Cerebellum (tissue), 5 donors: ENCODE measurements around the genes SLC1A7 and TCEANC2.

- PRO-cap, 3 experiments = no peak in any of the 3 experiments
- RAMPAGE, long total RNA = no peak
Observed at GRCh38 chr1:52314755-52315455, 51.1 kb downstream of the CC2D1B start.

DNA sequence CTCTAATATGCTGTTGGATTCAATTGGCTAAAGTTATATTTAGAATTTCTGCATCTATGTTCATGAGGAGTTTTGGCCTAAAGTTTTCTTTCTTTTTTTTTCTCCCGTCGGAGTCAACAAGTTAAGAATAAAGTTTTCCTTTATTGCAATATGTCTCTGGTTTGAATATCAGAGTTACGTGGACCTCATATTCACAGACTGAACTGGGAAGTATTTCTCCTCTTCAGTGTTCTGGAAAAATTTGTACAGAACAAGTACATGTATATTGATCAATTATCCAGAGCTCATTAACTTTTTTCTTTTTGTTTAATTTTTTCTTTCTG, 46.7 kb downstream of the TUT4 start:
- PRO-cap, 3 experiments = no peak in any of the 3 experiments
- RAMPAGE, long total RNA = no peak

GRCh38 chr1:52727552-52727908, 1.3 kb downstream of the ZYG11B start:
- PRO-cap, 3 experiments = no peak in any of the 3 experiments
- RAMPAGE, long total RNA = no peak

GRCh38 chr1:52904652-52905211, 16.8 kb downstream of the ECHDC2 start:
- PRO-cap, 3 experiments = no peak in any of the 3 experiments
- RAMPAGE, long total RNA = no peak

DNA sequence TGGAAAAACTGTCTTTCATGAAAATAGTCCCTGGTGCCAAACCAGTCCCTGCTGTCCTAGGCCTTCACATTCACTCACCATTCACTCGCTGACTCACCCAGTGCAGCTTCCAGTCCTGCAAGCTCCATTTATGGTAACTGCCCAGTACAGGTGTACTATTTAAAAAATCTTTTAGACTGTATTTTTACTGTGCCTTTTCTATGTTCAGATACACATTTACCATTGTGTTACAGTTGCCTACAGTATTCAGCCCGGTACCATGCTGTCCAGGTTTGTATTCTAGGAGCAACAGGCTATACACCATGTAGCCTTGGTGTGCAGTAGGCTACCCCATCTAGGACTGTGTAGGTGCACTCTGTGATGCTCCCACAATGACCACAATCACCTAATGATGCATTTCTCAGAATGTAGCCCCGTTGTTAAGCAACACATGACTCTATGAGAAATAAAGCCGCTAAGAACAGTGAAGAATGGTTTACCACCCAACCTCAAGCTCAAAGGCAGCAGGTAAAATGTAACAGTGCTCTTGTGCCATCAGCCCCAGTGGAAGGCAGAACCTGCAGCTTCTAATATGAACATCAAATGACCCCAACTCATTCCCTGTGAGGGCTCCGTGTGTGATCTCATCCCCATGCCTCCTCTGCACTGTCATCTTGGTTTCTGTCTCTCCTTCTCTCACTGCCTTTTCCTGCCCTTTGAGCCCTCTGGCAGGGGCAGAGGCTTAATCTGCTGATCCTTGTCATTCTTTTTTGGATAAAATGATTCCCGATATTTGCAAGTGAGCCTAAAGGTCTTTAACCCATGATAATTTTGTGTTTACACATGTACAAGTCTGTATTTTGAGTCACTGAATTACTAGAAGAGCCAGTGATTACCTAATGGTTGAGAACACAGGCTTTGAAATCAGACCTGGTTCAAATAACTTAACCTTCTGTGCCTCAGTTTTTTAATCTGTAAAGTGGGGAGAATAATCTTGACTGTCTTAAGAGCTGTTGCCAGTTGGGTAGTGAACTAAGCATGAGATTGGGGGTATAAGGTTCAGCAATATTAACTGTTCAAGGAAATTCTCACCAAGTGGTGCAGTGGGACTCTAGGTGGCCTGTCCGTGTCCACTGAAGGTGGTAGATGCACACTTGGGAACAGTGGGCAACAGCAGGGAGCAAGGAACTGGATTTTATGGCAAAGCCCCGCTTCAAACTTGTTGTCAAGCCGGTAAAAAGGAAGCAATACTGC, 2.0 kb downstream of the ECHDC2 start:
- PRO-cap, 3 experiments = no peak in any of the 3 experiments
- RAMPAGE, long total RNA = no peak

DNA sequence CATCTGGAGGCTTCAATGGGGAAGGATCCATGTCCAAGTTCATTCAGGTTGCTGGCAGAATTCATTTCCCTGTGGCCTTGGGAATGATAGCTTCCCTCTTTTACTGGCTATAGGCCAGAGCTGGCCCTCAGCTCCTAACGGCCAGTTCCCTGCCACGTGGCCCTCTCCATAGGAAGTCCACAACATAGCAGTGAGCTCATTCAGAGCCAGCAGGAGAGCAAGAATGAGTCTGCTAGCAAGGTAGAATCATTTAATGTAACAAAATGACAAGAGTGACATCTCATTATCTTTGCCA, 15.0 kb upstream of the PODN start:
- PRO-cap, 3 experiments = no peak in any of the 3 experiments
- RAMPAGE, long total RNA = no peak

DNA sequence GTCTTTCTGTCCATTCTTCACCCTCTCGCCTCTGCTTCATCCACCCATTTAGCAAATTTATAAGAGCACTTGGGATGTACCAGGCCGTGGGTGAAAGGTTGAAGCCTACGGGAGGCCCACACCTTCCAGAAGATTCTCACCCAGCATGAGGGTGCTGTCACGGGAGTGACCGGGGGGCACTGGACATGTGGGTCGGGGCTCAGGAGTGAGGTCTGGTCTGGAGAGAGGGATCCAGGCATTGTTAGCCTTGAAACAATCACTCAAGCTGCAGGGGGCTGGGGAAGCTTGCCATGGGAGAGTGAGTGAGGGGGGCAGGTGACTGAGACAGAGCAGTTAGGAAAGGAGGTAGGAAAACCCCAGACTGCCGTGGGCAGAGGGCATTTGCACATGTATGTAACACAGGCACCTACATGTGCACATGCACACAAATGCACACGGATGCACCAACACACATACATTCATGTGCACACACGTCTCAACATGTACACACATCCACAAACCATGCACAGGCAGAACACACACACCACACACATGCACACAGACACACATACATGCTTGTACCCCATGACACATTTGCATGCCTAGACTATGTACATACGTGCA, 20.3 kb downstream of the PODN start:
- PRO-cap, 3 experiments = no peak in any of the 3 experiments
- RAMPAGE, long total RNA = no peak

GRCh38 chr1:53142322-53142780, at the start of gene SLC1A7:
SLC1A7 (minus strand) TSS chr1:53142638.
- PRO-cap, 3 experiments = no peak in any of the 3 experiments
- RAMPAGE, long total RNA = no peak

- PRO-cap, 3 experiments = no peak in any of the 3 experiments
- RAMPAGE, long total RNA = no peak
Observed at GRCh38 chr1:53147126-53147501, 4.7 kb upstream of the SLC1A7 start.

DNA sequence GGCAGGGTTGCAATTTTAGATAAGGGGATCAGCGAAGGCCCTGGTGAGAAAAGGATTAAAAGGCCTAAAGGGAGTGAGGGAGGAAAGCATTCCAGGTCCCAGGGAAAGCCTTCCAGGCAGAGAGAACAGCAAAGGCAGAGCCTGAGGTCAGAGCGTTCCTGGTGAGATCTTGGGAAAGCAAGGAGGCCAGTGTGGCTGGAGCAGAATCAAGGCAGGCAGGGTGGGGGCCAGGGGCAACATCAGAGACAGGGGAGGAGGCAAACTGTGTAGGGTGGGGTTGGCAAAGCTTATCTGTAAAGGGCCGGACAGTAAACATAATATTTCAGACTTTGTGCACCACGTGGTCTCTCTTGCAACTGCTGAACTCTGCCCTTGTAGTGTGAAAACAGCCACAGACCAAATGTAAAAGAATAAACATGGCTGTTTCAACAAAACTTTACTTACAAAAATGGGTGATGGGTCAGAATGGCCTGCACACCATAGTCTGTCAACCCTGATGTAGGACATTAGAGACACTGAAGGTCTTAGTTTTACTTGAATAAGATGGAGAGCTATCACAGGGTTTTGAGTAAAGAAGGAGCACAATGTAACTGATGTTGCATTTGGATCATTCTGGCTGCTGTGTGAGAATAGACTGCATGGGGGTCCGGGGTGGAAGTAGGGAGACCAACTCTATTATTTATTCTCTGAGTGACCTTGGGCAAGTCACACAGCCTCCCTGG, 13.2 kb upstream of the CPT2 start:
- PRO-cap, 3 experiments = no peak in any of the 3 experiments
- RAMPAGE, long total RNA = no peak

- PRO-cap, 3 experiments = no peak in any of the 3 experiments
- RAMPAGE, long total RNA = no peak
Observed at GRCh38 chr1:53243534-53244823, 5.7 kb upstream of the MAGOH start.

GRCh38 chr1:53460395-53460642, 1.1 kb downstream of the DMRTB1 start:
- PRO-cap, 3 experiments = no peak in any of the 3 experiments
- RAMPAGE, long total RNA = no peak

DNA sequence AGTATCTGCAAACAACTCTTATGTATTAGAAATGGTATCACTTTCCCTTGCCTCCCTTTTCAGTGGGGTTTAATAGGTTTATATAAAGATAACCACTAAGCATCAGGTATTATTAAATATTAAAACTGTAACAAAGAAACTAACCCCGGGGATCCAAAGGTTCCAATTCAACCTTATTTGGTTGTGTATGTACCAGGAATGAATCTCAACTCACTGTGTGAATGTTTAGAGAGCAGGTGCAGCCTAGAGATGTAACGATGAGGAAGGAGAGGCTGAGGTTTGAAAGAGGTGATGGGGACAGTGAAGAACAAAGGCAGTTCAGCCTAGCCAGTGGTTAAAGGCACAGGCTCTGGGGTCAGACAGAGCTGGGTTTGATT, 579 bp downstream of the YIPF1 start:
- PRO-cap, 3 experiments = no peak in any of the 3 experiments
- RAMPAGE, long total RNA = no peak

GRCh38 chr1:54015908-54017145, 1.7 kb downstream of the LDLRAD1 start:
- PRO-cap, 3 experiments = no peak in any of the 3 experiments
- RAMPAGE, long total RNA = no peak

- PRO-cap, 3 experiments = peak in 3 of 3 experiments; most common plus-strand start chr1:54053608 (in 3); most common minus-strand start chr1:54053204 (in 3)
- RAMPAGE, long total RNA = start-site peak on the minus strand at chr1:54053198-54053268, 2,514 and 259 reads in 2 replicates; start-site peak on the minus strand at chr1:54053386-54053452, 420 and 82 reads in 2 replicates
Observed at GRCh38 chr1:54053054-54054281, at the start of gene TCEANC2. TCEANC2 (plus strand) TSS chr1:54053608.

- PRO-cap, 3 experiments = no peak in any of the 3 experiments
- RAMPAGE, long total RNA = no peak
Observed at GRCh38 chr1:54124492-54124981, 28.3 kb downstream of the CDCP2 start.

DNA sequence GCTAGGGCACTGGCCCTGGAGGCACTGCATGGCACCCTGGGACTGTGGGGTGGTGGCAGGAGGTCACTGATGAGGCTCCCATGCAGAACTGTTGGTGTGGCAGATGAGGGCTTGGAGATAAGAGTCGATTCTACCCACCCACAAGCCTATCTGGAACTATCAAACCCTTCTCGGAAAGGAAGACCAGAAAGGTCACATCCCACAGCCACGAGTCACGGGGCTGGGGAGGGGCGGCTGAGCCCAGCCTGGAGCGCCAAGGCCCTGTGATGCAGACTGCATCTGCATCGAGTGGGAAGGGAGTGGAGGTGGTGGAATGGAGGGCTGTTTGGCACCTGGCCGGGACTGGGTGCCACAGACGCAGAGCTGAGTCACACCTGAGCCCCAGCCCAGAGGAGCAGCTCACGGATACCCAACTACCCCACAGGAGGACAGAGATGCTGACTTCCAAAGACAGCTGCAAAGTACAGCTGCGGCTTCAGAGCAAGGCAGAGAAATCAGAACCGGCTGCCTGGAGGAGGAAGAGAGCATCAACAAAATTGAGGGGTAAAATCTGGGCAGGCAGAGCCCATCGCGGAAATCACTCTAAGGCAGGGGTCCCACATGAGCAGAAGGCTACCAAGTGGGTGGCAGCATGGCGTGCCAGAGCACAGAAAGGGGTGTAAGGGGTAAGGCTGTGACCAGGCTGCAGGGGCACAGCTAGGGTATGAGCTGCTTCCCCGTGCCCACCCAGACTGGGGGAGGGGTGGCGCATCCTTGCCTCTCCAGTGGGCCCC, 29.7 kb downstream of the MRPL37 start:
- PRO-cap, 3 experiments = no peak in any of the 3 experiments
- RAMPAGE, long total RNA = no peak

DNA sequence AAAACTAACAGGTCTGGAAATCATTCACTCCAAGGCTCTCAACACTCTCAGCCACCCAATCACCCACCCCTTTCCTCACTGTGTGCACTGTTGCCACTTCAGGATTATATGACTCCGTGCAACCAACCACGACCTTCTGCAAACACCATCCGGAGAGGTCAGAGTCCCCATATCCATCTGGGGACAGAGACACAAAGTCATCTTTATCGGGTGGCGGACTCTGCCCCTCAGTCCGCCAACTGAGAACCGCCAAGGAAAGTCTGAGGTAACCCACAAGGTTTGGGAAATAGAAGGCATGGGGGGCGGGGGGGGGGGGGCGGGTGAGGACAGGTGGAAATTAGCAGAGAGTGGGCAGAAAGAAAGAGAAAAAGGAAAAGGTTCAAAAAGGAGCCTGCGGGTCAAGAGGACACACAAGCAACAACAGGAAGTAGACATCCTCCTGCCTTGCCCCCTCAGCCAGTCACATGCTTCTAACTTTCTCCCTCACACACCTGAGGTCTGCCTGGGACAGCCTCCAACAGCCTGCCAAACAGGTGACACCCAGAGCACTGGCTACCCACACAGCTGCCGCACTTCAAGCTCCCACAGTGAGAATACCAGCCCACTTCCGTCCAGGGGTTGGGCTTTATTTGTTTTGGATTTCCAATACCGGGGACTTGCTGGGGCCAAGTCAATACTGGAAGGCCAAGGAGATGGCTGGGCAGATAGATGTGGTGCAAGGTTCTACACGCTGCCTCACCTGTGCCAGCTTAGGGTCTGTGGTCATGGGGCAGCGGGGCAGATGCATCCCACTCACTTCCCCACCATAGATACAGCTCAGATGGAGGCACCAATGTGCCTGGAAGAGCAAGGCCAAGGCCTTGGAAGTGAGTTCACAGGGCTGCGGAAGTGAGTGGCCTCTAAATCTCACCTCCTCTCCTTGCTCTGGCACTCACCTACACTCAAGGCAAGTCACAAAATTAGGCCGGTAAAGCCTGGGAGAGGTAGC, 148.3 kb downstream of the MRPL37 start:
- PRO-cap, 3 experiments = no peak in any of the 3 experiments
- RAMPAGE, long total RNA = no peak

DNA sequence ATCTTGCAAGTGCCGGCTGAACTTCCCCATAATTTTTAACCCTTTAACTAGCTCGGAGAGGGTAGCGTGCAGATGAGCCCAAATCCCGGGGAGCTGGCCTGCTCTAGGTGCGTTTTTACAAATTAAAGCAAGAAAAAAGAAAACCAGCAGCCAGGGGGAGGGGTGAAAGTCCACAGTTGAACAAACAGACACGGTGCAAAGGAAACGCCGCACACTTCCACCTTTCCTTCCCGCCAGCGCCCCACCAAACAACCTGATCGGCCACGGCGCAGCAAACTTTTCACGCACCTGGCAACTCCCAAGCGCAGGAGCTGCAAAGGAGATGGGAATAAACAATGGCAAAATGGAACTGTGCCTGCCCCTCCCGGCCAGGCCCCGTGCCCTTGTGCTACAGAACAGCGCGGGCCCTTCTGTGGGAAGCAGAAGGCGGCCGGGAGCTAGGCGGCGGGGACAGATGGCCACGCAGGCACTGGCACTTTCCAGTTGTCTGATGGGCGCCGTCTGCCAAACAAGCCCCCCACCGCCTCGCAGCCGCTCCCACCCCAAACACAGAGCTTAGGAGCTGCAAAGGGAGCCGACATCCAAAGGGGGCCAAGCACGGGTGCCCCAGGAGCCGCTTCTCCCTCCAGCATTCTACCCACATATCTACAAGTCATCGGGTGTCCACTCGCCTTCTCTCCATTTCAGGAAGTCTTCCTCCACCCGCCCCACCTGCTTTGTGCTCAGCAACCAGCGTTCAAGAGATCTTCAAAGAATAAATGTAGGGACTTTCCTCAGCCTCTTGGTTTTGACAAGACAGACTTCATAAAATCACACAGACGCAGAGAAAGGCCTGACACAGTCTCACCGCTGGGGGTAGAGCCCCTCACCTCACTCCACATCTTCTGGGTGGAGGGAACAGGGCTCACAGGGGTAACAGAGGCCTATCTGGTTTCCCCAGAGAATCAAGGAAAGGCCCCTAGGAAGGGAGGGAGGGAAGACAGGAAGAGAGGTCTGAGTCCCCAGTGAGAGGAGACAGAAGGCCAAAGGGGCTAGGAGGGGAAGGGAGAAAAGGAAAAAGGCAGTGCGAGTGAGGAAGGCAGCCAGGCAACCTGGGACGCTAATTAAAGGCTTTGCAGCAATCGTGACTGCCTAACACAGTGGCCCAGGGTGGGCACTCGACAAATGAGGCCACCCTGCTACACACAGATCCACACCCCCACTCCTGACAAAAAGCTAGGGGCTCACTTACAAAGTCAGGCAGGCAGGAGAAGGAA, 156.6 kb downstream of the MRPL37 start:
- PRO-cap, 3 experiments = peak in 2 of 3 experiments; most common plus-strand start position 422 of the sequence (in 2)
- RAMPAGE, long total RNA = no peak

GRCh38 chr1:54404805-54405766, 142.9 kb upstream of the ACOT11 start:
- PRO-cap, 3 experiments = peak in 1 of 3 experiments; most common plus-strand start chr1:54405408 (in 1); most common minus-strand start chr1:54405284 (in 1)
- RAMPAGE, long total RNA = no peak